Mammary microvascular endothelial cell (primary cell): ENCODE data around the gene COMMD7.

- RAMPAGE, long total RNA = no peak
Measured at GRCh38 chr20:26009980-26010927, 313.6 kb upstream of the ZNF337 start.

- RAMPAGE, long total RNA = no peak
Measured at GRCh38 chr20:30512675-30512930, 744.9 kb upstream of the DEFB115 start.

DNA sequence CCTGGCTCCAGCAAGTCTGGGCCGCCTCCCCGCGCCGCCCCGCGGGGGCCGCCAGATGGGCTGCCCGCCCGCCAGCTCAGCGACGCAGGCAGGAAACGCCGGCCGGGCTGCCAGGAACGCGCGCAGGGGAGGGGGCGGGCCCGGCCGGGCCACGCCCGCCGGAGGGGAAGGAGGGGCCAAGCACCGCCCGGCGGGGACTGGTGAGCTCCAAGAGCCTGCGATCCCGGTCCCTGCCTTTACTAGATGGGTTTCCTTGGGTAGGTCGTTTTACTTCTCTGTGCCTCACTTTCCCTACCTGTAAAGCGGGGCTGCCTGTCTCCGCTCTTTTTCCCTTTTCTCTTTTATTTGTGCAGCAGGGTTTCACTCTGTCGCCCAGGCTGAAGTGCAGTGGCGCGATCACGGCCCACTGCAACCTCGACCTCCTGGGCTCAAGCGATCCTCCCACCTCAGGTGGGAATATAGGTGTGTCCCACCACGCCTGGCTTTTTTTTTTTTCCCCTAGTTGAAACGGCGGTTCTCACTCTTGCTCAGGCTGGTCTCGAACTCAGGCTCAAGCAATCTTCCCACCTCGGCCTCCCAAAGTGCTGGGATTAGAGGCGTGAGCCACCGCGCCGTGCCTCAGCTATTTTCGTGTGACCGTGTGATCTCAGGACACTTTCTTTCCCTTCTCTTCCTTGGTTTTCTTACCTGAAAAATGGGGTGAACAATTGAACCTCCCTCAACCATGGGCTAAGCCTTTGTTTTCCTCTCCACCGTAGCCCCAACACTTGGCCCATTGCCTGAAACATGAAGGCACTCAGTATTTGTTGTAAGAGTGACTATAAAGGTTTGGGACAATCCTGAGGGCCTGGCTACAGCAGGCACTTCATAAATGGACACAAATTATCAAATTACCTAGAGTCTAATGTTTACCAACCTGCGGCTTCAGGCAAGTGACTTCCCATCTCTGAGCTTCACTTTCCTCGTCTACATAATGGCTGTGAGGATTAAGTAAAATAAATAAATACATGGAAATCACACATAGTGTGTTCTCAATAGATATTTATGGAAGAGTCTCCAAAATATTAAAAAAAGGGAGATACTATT lies 26.3 kb downstream of the MCTS2 start:
- RAMPAGE, long total RNA = no peak

GRCh38 chr20:31605403-31606414 lies 620 bp downstream of the ID1 start:
- RAMPAGE, long total RNA = no peak

DNA sequence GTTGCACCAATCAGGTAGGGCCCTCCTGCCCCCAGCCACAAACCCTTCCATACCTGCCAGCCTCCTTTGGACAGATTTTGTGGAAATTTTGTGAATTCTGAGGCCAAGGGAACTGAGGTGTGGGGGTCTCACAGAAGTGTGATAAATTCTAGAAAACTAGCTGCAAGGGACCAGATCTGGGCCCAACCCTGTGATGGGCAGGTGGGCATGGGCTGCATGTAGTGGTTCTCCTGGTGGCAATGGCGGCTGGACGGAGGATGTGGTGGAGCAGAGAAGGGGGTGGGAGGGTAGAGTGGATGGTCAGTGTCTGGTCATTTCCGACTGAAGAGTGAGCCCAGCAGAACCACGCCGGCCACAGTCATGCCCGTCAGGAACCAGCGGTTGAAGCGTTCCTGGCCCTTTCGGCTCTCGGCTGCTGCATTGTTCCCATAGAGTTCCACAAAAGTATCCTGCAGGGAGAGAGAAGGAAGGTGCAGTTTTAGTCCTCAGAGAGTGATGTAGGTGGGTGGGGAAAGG lies 28.0 kb downstream of the COX4I2 start:
- RAMPAGE, long total RNA = no peak

DNA sequence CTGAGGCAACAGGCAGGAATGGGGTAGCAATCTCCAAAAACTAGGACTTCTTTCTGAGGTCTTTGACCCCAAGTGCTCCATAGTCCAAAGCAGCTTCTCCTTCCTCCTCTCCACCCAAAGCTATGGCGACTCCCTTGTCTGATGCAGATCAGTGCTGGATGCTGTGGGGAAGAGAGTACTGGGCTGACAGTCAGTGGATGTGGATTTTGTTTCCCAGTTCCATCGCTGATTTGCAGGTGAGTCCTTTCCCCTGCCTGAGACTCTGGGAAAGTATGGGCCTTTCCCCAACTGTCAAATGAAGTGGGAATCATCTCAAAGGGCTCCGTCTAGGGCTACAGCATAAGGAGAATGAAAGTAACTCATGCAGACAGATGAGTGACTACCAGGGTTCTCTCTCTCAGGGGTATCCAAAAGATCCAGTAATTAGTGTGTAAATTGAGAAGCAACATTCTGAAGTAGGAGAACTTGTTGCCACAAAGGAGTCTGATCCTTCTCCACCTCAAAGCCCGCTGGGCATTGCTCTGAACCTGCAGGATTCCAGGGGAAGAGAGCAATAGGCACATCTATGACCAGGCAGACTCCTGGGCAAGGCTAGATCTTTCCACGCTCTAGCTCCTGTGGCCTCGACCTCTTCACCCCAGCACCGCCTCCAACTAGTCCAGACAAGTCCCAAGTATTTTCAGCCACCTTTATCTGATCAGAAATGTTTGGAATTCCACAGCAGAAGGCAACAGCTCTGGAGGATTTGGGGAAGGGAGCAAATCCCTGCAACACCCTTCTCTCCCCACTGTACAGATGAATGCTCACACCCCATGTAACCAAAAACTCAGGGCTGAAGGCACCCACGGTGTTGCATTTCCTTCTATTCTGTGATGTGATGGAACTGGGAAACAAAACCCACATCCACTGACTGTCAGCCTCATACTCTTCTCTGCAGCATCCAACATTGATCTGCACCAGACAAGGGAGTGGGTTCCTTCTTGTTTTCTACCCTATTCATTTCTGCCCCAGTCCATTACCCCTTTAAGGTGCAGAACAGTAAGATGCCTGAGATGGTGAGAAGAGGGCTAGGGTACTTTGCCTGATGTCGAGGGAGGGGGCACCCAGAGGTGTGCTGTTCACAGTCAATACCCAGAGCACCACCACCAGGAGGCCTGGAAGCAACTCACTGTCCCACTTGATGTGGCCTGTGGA lies 40.8 kb downstream of the COX4I2 start:
- RAMPAGE, long total RNA = no peak

DNA sequence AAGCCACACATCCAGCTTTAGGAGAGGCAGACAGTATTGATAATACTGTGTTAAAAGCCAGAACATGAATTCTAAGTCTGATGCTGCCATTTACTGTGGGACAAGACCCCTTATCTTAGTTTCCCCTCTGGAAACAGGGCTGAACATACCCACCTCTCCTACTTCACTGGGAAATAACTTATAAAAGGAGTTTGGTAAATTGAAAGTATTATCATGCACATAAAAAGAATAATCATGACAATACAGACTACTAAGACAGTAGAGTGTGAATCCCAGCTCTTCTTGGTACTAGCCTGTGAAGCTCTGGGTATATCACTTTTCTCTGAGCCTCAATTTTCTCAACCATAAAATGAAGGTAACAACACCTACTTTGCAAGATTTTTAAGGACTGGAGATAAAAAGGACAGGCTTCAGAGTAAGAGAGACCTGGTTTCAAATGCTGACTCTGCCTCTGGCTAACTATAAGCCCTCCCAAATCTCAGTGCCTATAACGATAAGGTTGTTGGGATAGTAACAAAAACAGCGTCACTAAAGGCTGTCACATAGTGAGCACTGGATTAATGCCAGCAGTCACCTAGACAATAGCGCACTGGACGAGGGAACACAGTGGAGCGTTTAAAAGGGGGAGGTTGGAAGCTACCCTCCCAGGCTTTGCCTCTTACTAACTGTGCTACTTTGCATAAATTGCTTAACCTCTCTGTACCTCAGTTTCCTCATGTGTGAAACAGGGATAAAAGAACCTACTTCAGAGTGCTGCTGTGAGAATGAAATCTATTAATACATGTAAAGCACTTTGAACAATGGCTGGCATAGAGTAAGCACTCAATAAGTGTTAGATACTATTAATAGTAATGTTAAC lies 10.8 kb downstream of the BCL2L1 start:
- RAMPAGE, long total RNA = no peak

DNA sequence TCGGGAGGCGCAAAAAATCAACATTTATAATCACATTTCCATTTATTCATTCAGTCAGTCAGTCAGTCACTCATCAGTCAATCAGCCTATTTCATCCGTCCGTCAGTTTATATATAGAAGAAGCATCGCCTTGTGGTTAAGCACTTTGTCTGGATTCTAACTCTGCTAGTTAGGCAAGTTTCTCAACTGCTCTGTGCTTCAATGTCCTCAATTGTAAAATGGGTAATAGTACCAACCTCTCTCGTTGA lies 1.3 kb upstream of the BCL2L1 start:
- RAMPAGE, long total RNA = no peak

- RAMPAGE, long total RNA = no peak
Measured at GRCh38 chr20:31945143-31945863, 6.5 kb downstream of the PDRG1 start.

DNA sequence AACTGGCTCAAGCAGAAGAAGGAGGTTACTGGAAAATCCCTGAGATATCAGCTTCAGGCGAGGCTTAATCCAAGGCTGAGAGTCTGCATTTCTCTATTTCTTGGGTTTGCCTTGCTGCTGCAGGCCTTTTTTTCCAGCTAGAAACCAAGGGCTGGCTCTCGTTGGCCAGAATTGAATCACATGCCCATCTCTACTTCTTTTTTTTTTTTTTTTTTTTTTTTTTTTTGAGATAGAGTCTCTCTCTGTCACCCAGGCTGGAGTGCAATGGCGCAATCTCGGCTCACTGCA lies 11.7 kb downstream of the HCK start:
- RAMPAGE, long total RNA = no peak

DNA sequence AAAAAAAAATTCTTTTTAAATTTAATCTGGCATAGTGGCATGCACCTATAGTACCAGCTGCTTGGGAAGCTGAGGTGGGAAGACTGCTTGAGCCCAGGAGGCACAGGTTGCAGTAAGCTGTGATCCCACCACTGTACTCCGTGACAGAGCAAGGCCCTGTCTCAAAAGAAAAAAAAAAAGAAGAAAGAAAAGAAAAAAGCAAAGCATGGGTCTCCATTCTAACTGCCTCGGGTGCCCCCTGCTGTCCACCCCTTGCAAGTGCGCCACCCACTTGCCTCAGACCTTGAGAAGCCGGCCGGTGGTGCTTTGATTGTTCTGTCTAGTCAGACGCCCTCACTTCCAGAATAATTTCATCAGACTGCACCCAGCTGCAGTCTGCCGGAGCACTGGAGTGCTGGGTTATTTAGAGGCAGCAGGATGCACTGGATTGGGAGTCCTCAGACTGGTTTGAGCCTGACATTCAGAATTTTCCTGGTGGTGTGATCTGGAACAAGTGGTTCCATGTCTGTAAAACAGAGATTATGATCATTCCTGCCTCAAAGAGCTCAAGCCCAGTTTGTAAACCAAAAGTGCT lies 17.6 kb upstream of the TM9SF4 start:
- RAMPAGE, long total RNA = no peak

DNA sequence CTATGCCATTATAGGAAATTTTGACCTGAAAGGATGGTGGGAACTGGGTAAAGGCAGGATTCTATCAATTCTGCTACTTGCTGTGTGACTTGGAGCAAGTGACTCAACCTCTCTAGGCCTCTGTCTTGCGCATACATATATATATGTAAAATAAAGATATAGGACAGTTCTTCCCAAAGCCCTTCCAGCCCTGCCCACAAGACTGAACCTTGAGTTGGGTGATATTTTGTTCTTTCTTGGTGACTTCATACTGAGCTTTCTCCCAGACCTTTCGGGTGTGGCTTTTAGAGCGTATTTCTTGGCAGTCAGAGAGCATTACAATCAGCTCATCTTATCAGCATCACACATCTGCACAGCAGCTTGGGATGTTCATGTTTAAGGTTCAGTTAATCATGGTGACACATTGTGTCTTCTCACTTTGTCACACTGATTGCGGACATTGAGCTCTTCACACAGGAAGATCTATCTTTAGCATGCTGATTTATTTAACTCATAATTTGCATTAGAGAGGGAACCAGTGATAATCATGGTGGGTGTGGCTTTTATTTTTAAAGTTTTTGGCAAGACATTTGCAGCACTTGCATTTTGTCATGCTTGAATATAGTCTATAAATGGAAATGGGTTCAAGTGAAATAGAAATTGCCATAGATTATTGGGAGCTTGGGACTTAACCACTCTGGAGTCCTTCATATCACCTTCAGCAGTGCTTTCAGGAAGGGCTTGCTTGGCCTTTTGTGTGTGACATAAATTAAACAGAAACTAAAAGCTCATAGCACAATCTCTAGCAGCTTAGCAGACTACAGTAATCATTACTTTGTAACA lies 8.3 kb downstream of the KIF3B start:
- RAMPAGE, long total RNA = no peak

GRCh38 chr20:32315961-32316658 lies 38.7 kb downstream of the KIF3B start:
- RAMPAGE, long total RNA = no peak

DNA sequence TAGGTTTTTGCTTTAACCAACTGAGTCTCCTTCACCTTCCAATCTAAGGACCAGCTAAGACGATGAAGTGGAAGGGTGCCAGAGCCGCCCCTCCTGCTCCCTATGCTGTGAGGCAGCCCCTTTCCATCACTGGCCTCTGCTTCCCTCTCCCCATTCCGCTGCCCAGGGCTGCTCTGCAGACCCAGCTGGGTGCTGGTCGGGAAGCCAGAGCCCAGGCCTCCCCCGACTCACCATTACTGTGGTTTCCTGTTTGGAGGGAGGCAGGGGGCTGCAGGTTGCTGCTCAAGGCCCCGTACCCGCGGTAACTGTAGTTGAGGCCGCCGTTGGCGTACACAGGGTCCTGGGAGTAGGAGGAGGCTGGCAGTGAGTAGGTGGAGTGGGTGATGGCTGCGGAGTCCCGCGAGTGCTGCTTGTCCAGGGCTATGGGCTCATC lies 93.9 kb downstream of the ASXL1 start:
- RAMPAGE, long total RNA = no peak

DNA sequence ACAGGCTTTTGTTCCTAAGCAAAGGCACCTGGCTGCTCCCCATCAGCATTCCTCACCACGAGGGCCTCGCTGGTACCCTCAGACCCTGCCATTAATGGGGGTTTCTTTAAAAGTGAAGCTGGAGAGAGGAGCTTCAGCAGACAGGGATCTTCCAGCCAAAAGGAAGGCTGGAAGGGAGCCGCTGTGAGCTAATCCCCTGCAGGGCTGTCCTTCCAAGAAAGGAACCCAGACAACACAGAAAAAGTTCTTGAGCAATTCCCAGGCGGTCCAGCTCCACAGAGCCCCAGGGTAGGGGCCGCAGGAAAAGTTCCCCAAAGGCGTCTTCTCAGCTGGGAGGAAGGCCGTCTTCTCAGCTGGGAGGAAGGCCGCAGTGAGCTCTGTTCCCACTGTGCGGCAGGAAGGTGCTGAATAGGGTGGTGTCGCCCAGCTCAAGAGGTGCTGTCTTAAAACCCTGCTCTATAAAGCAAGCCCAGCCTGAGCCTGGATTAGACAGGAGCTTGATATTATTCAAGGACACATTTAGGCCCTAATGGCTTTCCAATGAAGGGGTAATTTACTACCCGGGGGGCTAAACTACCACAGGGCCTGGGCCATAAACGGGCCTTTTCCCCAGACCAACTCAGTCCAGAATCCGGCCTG lies 103.8 kb downstream of the NOL4L start:
- RAMPAGE, long total RNA = no peak

GRCh38 chr20:32510184-32511027 lies 74.7 kb downstream of the NOL4L start:
- RAMPAGE, long total RNA = no peak

DNA sequence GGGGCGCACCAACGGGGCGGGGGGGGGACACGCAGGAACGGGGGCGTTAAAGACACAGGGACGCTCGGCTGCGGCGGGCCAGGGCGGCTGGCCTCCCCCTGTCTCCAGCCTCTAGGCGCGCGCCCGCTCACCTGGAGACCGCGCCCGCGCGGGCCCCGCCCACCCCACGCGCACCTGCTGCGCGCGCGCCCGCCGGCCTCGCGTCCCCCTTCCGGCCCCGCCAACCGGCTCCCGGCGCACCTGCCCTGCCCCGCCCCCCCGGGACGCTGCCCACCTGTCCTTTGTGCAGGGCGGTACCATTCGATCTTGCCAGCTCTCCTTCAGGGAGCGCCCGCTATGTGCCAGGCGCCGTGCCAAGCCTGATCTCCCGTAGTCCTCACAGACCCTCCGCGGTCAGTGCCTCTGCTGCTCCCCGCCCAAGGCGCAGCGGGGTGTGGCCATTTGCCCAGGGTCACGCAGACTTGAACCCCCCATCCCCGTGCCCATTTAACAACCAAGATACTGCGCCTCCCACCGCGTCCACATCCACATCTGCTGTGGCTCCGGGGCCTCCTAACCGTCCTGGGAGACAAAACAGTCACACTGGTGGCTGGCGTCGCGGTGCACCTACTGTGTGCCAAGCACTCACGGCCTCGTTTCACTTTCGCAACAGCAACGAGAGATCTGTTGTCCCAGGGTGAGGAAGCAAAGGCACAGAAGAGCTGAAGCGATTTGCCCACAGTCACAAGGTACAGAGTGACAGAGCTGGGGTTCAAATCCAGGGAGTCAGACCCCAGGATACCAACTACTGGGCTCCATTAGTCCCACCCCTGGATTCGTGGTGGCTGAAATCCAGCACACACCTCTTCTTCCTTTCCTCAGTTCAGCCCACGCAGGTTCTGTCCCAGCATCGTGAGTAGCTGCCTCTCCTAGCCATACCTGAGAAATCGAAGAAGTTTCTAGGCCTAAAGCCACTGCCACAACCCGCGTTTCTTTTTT lies 48.0 kb downstream of the NOL4L start:
- RAMPAGE, long total RNA = no peak

DNA sequence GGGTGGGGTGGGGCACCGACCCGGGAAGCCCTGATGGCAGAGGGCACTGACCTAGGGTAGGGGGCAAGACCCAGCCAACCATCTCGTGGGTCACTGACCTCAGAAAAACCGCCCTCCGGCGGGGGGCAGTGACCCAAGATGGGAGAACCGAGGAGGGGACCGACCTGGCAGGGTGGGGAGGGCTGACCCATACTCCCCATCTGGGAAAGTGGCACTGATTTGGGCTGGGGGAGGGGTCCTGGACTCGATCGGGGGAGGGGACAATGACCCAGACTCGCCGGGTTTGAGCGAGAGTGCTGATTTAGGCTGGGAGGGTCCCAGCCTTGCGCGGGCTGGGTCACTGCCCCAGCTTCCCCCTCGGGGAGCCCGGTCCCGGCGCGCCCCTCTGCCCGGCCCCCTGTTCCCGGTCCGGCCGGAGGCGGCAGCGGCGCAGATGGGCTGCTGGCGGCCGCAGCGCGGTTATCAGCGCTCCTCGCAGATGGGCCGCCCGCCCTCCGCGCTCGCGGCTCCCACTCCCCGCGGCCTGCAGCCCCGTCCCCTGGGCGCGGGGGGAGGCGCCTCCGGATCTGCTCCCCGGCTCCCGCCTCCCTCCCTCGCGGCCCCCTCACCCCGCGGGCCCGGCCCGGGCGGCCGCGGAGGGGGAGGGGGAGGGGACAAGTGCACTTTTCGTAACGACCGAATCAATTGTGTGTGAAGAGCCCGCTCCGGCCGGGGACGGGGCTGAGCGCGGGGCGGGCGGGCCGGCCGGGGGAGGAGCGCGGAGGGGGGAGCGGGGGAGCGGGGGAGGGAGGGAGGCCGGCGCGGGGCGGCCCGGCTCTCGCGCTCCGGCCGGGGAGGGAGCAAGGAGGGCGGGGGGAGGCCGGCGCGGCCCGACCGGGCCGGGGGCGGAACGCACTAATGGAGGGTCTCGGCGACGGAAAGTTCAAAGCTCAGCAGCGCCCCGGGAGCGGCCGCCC lies 2.2 kb downstream of the NOL4L start:
- RAMPAGE, long total RNA = no peak

GRCh38 chr20:32681208-32682004 lies 7.7 kb upstream of the C20orf203 start:
- RAMPAGE, long total RNA = no peak

DNA sequence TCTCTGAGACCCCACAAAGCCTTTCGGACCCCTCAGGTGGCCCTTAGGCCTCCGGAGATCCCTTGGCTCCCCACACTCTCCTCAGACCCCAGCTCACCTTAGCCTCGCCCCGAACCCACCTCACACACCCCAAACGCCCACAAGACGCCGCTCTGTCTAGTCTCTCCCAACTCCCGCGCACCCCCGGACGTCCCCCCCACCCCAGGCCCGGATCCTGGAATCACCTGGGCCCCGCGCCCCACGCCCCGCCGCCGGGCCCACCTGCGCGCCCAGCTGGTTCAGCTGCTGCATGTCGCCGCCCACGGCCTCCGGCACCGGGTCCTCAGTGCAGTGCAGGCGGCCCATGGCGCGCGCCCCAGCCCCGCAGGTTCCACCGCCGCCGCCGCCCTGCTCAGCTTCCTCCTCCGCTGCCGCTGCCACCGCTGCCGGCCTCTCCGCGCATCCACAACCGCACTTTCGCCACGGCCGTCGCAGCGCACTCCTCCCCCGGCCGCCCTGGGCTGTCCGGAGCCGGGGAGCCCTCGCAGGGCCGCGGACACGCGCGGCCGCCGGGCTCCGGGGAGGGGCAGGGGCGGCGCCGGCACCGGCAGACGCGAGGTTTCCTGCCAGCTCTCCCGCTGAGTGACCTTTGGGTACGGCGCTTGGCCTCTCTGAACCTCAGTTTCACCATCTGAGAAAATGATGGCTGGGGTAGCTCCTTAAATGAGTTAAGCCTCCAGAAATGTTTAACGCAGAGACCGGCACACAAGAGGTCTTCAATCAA lies at the start of gene COMMD7:
TSS of gene COMMD7 (minus strand) at position 421 of the 763 bp plus-strand sequence.
- RAMPAGE, long total RNA = start-site peak on the minus strand centred at position 398 of the sequence, 29 bp wide, 228 and 178 reads in 2 replicates